ENCODE data around the gene FAR1.

DNA sequence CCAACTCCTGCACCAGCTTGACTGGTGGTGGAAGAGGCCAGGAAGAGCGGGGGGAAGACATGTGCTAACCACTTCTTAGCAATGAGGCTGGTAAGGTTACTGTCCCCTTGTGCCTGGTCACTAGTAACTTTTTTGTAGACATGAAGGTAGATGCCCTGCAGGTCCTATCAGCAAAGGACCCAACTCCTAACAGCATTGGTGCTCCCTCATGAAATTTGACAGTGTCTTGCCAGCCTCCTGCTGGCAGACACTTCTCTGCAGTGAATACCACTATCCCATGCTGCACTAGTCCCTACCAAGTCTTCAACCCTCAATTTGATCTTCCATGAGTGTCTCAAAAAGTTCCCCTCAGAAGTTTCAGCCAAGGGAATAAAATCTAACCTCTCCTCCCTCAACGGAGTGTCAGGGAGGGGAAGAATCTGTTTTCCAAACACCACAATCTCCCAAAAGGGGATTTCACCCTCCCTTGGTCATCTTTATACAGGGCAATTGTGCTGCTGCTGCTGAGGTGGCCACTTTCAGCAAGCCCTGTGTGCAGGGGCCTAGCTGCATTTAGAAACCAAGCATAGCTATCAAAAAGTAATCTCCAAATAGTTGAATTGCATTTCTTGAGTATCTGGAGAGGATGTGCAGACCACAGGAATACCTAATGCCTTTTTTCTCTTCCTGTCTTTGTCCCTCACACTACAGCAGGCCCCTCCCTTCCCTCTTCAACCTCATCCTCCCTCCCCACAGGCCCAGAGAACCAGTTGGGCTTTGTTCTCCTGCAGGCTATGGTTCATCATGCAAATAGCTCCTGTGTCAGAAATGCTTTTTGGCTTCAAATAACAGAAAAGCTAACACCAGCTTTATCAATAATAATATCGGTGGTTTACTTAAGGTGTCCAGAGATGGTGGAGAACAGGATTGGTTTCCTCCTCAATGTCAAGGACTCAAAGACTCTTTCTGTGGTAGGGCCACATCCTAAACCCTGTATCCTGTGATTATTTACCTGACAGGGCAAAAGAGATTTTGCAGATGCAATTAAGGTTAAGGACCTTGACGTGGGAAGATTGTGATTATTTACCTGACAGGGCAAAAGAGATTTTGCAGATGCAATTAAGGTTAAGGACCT, 47.9 kb downstream of the DKK3 start:
- PRO-cap, result no peak

DNA sequence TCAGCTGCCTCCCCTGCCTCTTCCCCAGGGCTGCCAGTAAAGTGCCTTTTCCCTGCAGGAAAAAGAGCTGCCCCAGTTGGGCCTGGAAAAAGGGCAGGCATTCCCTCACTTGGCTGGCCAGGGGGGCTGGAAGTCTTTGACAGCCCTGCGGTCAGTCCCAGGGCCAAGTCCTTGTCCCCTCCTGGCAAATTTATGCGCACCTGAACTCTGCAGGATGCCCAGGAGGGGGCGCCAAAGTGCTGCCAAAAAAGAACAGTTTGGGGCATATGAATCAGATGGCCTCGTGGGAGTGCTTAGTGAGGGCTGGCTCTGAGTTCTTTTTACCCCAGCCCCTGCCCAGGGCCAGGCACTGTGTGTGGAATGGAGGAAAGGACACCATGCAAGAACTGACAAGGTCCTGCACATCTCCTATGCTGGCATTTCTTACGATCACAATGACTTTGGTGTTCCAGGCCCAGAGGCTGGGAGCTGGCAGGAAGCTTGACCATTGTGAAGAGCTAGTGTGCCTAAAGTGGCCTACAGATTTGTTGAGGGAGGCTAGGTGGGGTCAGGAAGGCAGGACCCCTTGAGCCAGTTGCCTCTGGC, 39.0 kb upstream of the DKK3 start:
- PRO-cap, result no peak

- PRO-cap, result no peak
Measured at GRCh38 chr11:12076039-12077058, 34.0 kb upstream of the MICAL2 start.

GRCh38 chr11:12089950-12090405, 20.4 kb upstream of the MICAL2 start:
- PRO-cap, result no peak

- PRO-cap, result no peak
Measured at GRCh38 chr11:12091680-12092557, 18.5 kb upstream of the MICAL2 start.

GRCh38 chr11:12103725-12104353, 6.6 kb upstream of the MICAL2 start:
- PRO-cap, result no peak

GRCh38 chr11:12163168-12164055, 53.0 kb downstream of the MICAL2 start:
- PRO-cap, result no peak

GRCh38 chr11:12376162-12376871, 1.1 kb upstream of the PARVA start:
- PRO-cap, result no peak

DNA sequence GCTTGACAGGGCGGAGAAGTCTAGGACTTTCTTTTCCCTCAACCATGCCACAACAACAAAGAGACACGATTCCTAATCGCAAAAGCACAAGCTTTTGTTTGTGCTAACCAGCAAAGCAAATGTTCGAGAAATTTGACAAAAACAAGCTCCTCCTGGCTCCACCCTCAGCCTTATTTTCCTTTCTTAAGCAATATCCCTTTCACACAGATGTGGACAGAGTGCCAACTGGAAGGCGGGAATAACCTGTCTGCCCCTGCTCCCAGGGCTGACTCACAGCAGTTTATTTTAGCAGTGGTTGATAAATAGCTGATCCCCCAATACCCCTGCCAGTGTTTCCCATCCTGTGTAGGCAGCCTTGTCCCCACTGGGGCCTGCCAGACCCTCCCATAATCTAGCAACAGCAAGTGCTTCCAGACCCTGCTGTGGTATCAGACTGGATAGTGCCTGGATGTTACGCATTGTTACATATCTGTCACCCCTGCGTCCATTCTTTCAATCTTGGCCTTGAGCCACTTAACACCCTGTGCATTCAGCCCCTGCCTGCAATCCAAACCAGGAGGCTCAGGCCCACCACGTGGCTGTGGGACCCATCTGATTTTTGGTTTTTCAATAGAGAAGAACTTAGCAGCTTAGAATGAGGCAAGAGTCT, 53.6 kb downstream of the PARVA start:
- PRO-cap, result no peak

DNA sequence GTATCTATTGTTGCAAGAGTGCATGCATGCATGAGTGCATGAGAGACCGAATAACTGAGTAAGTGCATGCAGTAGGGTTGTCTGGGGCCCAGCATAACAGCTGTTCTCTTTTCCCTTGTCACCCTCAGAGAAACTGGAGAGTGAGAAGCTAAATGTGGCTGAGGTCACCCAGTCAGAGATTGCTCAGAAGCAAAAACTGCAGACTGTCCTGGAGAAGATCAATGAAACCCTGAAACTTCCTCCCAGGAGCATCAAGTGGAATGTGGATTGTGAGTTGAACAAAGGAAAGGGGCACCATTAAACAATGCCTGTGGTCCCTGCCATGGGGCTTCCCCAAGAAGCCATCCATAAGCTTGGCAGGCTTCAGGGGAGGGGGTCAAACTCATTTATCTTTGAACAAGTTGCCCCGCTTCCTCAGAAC, 119.0 kb downstream of the PARVA start:
- PRO-cap, result no peak

GRCh38 chr11:12537711-12538433, 136.3 kb upstream of the TEAD1 start:
- PRO-cap, result no peak

DNA sequence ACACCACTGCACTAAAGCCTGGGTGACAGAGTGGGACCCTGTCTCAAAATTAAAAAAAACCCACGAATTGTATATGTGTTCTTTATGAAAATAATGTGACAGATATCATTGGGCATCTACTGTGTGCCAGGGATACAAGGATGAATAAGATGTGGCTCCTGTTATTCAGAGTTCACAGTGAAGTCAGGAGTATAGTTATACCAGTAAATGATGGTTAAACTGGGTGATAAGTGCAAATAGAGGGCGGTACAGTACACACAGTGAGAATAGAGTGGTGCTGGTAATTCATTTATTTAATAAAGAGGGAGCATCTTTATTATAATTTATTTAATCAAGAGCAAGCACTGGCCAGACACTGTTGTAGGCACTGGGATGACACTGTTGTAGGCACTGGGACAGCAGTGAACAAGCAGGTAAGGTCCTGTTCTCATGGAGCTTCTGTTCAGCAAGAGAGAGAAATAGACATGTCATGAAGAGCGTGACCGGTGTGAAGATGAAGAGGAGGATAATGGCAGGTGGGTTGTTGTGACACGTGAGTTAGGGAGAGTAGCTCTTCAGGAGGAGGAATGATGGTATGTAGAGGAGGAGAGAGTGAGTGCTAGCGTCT, 36.2 kb downstream of the TEAD1 start:
- PRO-cap, result no peak

GRCh38 chr11:12870129-12870662, 138.9 kb upstream of the RASSF10 start:
- PRO-cap, result no peak

DNA sequence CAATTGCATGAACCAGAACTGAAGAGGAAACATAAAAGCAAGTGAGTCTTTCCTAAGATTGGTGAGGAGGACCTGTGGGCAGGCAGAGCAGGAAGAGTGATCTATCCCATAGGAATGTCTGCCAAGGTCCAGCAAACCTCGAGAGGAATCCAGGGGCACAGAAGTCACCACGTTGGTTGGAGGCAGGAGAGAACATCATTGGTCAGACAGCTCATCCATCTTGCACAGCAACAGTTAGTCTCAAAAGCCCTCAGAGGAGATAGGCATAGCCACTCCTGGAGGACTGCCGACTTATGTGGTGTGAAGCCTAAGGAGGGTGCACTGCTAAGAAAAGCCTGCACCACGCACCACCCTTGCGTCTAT, 109.0 kb downstream of the RASSF10 start:
- PRO-cap, result no peak

- PRO-cap, result no peak
Measured at GRCh38 chr11:13118539-13118995, 109.5 kb downstream of the RASSF10 start.

DNA sequence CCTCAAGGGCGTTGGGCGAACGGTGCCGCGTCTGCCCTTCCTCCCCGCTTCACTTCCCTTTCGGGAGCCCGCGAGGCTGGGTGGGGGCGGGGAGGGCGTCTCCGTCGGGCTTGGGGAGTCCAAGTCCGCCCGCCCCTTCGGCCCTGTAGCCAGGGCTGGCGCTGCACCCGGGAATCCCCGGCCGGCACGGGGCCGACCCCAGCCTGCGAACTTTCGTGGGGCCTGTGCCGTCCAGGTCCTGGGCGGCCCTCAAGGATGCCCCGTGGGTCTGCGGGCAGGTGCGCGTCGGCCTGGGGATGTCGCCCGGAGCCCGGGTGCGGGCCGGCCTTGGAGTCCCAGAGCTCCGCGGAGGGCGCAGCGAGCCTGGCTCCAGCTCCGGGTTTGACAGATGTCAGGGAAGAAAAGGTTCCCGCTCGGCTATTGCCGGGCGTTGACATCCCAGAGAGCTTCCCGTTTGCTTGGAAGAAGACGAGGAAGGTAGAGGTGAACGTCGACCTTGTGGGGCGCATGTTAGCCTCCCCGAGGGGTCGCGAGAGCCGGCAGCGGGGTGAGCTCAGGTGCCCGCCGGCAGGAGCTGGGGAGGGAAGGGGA, 920 bp downstream of the BMAL1 start:
- PRO-cap, result no peak

- PRO-cap, result unidirectional peak, plus-strand start at chr11:13668711
Measured at GRCh38 chr11:13668540-13669214, at the start of gene FAR1. Gene FAR1 (plus strand): TSS chr11:13668668.

- PRO-cap, result no peak
Measured at GRCh38 chr11:13701185-13701739, 32.8 kb downstream of the FAR1 start.

DNA sequence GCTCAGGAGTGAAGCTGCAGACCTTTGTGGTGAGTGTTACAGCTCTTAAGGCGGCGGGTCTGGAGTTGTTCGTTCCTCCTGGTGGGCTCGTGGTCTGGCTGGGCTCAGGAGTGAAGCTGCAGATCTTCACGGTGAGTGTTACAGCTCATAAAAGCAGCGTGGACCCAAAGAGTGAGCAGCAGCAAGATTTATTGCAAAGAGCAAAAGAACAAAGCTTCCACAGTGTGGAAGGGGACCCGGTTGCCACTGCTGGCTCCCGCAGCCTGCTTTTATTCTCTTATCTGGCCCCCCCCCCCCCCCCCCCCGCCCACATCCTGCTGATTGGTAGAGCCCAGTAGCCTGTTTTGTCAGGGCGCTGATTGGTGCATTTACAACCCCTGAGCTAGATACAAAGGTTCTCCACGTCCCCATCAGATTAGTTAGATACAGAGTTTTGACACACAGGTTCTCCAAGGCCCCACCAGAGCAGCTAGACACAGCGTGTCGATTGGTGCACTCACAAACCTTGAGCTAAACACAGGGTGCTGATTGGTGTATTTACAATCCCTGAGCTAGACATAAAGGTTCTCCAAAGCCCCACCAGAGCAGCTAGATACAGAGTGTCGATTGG, 128.1 kb downstream of the SPON1 start:
- PRO-cap, result no peak

DNA sequence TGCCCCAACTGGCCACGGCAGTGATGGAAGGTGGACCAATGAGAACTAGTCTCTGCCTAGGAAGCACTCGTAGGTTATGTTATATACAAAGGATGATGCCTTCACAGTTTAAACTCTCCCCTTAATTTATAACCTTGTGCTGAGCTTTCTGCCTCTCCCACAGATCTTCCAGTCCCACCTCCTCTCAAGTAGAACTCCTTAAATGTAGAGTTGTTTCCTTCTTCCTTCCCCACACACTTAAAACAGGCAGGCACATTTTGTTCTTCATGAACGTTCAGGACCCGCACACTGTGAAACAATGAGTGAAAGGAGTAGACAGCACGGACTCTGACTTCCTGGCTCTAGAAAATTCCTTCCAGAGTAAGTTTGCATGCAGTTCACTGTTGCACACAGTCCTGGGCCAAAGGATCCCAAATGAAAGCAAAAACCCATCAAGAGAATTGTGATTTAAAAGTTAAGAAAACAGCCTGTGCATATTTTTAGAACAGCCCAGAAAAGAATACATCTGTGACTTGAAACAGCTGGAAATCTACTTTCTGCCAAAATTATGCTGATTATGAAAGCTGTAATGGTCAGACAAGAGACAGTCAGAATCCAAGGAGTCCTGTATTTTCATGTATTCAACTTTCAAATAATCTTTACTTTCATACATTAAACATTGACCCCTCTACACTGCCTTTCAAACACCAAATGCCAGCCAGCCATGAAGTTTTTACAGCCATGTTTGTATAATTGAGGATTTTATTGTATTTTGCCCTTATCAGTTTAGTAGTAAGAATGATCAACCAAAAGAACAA, 167.6 kb downstream of the RRAS2 start:
- PRO-cap, result no peak

All from natural killer cell (primary cell).